Measurements from ENCODE around the genes CRHR1, MYL4 and NPEPPS.

GRCh38 chr17:45413323-45413875 is 19.3 kb downstream of the ARHGAP27 start:
- PRO-cap, result bidirectional peak, plus-strand start at chr17:45413771, minus-strand start at chr17:45413523

- PRO-cap, result no peak
These were observed 6.6 kb upstream of the ARHGAP27 start for GRCh38 chr17:45438999-45439894.

- PRO-cap, result no peak
These were observed 43.5 kb upstream of the CRHR1 start for GRCh38 chr17:45740422-45741149.

- PRO-cap, result no peak
These were observed at the start of gene CRHR1 for GRCh38 chr17:45783242-45784475. Gene CRHR1, plus strand, starts transcription at chr17:45784320.

GRCh38 chr17:45940839-45941302 is 46.5 kb downstream of the MAPT start:
- PRO-cap, result no peak

DNA sequence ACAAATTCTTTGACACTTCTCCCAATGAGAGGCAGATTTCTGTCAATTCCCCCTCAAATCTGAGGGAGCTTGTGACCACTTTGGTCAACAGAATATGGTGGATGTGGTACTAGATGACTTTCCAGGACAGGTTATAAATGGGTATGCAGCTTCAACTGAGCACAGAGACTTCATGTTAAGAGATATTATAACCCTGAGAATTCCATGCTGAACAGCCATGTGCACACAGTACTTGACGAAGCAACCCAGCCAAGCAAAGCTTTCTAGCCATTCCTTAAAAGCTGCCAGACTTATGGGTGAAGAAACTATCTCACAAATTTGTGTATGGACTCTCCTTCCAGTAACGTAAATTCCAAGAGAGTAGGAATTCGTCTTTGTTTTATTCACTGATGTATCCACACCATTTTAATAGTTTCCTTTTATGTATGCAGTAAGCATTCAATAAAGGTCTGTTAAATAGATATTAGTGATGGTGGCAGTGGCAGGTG is 76.1 kb downstream of the KANSL1 start:
- PRO-cap, result no peak

DNA sequence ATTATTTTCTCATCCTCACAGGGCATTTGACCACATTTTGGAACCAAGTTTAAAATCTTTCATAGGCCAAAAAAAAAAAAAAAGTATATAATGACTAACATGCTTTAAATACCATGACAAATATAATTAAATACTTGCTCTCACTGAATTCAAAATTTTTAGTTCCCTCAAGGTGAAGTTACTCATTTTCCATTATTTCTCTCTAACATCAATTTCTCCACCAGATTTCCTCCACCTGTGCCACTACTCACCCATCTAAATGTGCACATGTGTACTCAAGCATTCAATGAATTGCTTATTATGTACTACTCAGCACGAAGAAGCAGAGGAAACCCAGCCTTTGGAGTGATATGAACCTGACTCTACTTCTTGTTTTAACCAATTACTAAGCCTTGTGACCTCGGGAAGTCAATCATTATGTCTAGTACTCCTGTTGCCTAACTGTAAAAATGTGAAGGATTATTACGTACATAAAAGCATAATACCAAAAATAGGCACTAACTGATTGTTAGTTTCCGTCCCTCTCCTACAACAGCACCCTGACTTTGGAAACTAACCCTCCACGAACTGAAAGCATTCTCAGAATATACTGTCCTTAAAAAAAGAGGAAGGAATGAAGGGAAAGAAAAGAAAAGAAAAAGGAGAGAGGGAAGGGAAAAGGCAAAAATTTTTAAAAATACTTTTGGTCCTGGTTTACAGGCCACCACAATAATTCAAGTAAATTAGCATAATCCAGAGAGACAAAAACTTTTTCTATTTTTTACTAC is 53.8 kb downstream of the KANSL1 start:
- PRO-cap, result no peak

- PRO-cap, result no peak
These were observed 320 bp upstream of the ARL17B start for GRCh38 chr17:46361816-46362356.

DNA sequence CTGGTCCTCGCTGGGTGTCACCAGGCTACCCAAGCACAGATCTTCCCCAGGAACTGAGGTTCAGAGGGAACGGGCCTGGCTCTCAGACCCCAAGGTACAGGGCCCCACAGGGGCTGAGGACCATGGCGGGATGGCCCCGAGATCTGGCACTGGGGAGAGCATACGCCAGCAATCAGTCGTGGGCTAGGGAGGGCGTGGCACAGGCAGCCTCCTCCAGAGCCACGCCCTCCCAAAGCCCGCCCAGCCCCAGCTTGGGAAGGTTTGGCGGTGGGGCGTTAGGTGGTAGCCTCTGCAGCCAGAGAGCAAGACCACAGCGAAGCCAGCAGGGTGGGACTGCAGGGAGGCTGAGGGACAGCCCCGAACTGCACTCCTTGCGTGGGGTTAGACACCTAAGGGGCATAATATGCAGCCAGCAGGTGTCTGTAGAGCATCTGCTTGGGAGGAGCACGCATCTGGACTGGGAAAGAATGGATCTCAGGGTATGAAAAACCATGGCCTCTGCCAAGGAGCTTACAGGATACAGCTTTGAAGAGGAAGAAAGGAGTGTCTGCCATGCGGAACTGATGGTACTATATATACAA is 11.6 kb downstream of the WNT9B start:
- PRO-cap, result no peak

GRCh38 chr17:47066107-47066670 is 87.1 kb upstream of the RPRML start:
- PRO-cap, result no peak

DNA sequence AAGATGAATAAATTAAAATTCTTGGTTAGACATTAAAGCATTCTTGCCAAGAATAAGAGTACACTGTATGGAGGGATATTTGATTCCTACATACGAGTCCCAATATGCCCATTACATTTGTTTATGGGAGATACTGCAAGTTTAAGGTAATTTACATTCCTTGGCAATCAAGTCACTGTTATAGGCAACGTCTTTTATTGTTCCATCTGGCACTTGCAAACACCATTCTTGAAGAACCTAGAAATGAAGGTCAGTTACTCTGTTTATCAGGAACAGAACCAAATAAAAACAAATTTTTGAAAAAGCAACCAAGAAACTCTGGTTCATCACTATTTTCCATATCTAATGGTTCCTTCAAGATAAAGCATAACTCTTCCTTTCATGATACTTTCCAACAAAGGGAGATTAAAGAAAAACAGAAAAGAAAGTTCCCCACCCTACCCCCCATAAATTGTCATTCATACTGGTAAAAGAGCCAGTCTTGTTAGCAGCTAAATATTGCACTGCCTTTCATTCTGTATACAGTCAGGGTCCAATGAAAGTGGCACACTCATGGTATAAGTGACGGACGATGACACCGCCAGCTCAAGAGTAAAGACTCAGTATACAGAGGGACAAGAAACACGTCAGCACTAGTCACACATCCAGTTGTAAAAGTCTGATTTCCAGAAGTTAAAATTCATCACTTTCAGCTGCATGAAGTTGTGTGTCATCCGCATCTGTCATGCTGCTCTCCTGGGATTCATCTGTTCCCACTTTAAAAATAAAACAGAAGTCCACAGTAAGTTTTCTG is 68.6 kb downstream of the CDC27 start:
- PRO-cap, result no peak

DNA sequence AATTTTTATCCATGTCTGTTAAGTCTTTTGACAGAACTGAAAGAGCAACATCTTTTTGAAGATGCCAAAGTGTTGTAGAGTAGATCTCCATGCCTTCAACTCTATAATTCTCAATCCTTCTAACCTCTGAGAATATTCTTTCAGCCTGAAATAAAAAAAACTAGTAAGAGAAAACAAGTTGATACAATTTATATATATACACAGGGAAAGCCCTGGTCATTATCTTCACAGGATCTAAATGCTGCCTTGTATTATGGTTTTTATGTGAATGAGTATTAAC is 50.4 kb downstream of the CDC27 start:
- PRO-cap, result no peak

DNA sequence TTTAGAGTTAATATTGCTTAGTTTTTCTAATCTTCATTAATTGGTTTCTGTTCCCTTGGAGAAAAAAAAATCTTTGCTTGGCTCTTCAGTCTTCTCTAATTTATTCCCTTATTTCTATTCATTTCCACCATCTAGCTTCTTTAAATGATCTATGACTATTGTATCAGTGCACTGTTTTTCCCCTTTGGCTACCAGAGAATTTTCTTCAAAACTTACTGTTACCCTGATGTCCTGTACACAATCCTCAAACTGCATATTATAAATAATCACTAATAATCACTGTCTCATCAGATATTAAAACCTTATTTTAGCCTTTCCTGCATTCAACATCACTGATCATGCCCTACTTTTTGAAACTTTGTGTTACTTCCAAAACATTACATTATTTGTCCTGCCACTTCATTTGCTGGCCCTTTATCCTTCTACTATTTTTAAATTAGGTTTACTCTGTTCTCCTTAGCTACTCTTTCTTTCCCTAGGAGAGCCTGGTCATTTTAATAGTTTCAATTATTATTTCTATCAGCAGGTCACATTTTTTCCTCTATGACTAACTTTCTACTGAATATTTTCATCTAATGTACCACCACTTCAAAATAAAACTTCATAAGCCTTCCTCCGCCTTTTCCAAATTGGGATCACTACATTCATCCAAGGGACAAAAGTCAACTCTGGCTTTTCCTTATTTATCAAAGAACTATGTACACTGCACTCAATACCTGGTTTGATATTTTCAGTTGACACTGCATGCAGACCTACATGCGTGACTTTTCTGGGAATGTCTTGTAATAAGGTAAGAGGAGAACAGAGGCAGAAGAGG is 36.4 kb downstream of the CDC27 start:
- PRO-cap, result no peak

DNA sequence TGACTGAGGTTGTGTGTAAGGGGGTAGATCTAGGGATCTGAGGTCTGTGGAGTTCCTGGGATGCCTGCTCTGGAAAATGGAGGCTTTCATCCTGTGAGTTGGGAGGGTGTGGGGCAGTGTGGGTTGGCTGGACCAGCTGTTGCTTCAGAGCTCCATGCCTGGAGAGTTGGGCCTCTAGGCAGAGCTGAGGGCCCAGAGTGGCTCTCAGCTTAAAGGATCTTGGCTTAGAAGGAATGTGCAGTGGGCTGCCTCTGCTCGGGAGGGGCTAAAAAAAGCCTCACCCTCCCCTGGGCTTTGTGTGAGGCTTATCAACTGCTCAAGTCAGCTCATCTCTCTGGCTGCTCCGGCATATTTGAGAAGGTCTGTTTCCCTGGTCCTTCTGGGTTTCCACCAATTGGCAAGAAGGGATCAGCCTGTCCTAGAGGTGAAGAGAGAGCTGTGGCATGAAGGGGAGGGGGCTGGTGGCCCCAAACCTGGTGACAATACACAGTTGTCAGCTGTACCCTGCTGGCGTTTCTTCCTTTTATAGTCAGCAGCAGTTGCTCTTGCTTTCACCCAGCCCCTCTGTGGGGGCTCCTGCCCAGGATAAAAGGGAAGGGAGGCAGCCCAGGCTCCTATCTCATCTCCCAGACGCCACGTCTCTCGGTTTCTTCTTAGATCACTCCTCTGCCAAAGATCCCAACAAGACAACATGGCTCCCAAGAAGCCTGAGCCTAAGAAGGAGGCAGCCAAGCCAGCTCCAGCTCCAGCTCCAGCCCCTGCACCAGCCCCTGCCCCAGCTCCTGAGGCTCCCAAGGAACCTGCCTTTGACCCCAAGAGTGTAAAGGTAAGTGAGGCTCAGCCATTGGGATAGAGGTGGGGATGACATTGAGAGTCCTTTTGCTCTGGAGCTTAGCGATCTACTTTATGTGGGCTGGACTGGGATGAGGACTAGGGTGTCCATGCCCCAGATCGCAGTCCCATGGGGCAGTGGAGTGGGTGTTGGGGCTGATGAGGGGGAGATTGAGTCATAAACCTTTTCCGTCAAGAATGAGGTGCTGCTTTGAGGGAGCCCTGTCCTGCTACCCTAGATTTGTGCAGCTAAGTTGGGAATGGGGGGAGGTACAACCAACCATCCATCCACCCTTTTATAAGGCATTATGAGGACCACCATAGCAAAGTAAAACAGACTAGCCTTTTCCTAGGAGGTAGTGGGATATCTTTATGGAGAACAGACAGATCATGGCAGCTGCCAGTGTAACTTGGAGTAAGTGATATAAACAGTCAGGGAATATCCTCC is at the start of gene MYL4:
Gene MYL4, plus strand, starts transcription at position 617 of the 1,279 bp plus-strand sequence.
- PRO-cap, result no peak

DNA sequence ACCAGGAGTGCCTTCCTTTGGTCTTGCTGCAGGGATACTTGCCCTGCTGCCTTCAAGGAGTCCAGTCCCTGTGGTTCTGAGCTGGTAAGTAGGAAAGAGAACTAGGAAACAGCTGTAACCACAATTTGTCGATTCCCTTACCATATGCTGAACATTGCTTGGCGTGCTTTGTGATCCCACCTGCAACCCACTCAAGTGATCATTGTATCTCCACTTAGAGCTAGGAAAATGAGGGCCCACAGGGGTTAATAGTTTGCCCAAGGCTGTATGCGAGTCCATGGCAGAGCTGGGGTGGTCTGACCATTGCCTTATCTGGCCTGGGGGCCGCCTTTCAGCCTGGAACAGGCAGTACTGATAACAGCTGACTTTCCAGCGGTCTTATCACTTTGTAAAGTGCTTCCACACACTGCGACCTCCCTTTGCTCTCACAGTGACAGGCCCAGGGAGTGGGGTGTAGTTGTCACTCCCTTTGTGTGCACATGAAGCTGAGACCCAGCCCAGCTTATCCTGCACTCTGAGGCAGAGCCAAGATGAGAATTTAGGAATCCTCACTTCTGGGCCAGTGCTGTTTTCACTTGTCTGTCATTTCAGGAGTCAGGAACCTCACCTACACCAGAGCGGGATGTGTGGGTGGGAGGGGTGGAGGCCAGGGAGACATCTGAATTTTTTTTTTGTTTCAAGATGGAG is 9.8 kb downstream of the MYL4 start:
- PRO-cap, result no peak

GRCh38 chr17:47223521-47223860 is 14.3 kb downstream of the MYL4 start:
- PRO-cap, result no peak

DNA sequence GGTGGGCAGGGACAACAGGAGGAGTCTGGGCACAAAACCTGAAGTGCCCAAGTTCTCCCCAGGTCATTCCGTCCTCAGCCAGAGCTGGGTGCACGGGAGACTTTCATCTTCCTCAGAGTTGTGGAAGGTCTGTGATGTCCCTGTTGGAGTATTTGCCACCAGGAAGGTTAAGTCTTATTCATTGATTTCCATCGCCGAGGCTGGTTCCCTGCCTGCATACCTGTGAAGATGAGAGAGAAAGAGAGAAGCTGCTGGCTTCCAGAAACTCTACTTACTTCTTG is 26.2 kb downstream of the ITGB3 start:
- PRO-cap, result no peak

DNA sequence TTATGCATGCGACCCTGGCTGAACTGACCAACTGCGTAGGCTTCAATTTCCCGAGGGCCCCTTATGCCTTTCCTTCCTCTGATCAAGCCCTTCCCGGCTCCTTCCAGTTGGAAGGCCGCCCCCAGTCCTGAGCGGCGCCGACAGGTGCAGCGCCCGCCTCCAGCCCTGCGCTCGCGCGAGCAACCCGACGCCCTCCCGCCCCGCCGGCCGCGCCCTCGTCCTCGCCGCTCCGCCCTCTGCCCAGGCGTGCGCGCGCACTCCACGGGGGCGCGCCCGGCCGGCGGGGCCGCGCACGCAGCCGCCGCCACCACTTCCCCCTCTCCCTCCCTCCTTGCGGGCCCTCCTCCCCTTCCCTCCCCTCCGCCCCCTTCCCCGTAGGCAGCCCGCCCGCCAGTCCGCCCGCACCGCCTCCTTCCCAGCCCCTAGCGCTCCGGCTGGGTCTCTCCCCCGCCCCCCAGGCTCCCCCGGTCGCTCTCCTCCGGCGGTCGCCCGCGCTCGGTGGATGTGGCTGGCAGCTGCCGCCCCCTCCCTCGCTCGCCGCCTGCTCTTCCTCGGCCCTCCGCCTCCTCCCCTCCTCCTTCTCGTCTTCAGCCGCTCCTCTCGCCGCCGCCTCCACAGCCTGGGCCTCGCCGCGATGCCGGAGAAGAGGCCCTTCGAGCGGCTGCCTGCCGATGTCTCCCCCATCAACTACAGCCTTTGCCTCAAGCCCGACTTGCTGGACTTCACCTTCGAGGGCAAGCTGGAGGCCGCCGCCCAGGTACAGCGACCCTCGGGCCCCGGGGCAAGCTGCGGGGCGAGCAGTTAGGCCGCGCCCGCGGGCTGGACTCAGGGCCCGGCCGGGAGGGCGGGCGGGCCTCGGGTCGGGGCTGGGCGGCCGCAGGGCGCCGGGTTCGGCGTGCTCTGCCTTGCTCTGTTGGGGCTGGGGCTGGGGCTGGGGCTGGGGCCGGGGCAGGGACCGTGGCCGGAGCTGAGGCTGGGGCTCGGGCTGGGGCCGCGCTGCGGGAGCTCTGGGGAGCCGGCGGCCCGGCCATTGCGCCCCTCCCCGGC is at the start of gene NPEPPS:
Gene NPEPPS, plus strand, starts transcription at position 310 of the 1,047 bp plus-strand sequence.
- PRO-cap, result bidirectional peak, plus-strand start at position 404 of the sequence, minus-strand start at position 189 of the sequence

GRCh38 chr17:47656715-47657654 is 7.3 kb downstream of the KPNB1 start:
- PRO-cap, result no peak

DNA sequence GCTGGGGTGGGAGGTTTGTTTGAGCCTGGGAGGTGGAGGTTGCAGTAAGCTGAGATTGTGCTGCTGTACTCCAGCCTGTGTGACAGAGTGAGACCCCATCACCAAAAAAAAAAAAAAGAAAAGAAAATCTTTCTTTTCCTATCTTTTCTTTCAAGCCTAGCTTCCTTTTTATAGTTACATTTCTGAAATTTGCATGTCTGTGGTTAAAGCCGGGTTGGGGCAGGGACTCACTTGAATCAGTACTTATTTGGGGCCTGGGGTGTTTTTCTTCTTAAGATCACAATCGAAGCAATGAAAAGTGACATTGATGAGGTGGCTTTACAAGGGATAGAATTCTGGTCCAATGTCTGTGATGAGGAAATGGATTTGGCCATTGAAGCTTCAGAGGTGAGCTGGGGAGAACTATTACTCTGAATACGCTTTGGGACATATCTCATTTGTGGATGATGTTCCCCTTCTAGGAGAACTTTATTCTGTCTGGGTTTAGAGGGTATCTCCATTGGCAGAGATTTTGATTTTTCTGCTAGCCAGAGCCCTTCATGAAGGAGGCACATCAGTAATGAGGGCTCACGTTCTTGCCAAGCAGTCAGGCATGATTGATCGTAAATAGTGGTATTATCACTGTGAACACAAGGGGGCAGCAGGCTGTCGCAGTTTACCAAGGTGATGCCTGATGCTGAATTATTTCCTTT is 14.3 kb downstream of the KPNB1 start:
- PRO-cap, result no peak

Data from sciatic nerve (tissue), 1 donor.